Measurements from ENCODE around the genes FBXO5 and CNKSR3.

GRCh38 chr6:151436367-151437101 lies 15.4 kb downstream of the RMND1 start:
- RRBS = no CpG with 5 or more reads among the region's 4 CpGs

- RRBS = no CpG with 5 or more reads among the region's 5 CpGs
Measured at GRCh38 chr6:151633548-151633953, 139.7 kb downstream of the CCDC170 start.

GRCh38 chr6:151680802-151682119 lies 126.2 kb upstream of the ESR1 start:
- RRBS = 4% methylated on average over 4 of the region's 41 CpGs

DNA sequence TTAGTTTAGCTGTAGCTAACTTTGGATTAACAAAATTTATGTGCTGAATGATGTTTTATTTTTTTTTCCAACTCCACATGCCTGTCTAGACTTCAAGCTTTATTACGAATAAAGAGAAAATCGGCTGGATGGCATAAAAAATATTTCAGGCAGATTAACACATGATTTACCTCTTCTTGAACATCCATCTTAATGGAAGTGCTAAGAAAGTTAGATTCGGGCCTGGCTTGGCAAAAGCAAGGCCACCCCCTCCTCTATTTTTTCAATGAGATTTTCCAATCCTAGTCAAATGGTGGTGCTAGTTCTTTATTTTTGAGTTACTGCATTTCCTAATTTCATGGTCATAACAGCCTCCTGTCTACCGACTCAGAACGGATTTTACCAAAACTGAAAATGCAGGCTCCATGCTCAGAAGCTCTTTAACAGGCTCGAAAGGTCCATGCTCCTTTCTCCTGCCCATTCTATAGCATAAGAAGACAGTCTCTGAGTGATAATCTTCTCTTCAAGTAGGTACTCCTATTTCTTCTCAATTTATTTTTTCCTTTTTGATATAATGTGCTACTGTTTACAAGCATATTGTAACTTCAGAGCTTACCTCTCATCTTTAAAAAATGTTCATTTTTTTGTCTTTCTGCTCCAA lies 117.2 kb upstream of the ESR1 start:
- RRBS = no CpG with 5 or more reads among the region's 6 CpGs

GRCh38 chr6:151805281-151805897 lies 2.1 kb upstream of the ESR1 start:
- RRBS = no CpG with 5 or more reads among the region's 11 CpGs

DNA sequence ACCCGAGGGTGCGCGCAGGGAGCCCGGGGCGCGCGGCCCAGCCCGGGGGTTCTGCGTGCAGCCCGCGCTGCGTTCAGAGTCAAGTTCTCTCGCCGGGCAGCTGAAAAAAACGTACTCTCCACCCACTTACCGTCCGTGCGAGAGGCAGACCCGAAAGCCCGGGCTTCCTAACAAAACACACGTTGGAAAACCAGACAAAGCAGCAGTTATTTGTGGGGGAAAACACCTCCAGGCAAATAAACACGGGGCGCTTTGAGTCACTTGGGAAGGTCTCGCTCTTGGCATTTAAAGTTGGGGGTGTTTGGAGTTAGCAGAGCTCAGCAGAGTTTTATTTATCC lies 963 bp downstream of the ESR1 start:
- RRBS = 1% methylated on average over 17 of the region's 24 CpGs

DNA sequence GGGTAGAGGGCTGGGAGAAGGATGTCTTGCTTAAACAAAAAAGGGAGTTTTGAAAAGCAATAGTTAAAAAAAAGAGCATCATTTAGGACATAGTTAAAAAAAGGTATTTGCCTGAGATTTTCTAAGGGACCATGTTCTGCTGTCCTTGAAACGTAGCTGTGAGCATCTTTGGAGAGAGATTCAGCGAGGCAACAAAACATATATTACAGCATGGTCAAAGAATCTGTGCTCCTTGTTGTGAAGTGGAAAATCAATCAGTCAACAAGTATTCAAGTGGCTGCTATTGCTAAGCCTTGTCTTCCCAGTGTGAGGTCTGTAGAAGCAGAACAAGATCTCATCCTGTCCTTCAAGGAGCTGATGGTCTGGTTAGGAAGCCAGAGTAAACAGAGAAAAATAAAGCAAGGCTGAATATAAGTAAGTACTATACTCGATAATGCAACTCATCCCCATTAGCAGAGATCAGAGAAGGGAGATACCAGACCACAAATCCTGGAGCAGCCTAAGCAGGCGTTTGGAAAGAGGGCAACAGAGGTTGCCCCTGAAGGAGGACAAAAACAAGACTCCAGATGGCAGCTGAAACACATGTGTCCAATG lies 392.2 kb downstream of the SYNE1 start:
- RRBS = no CpG with 5 or more reads among the region's 4 CpGs

- RRBS = 48% methylated on average over 4 of the region's 6 CpGs
Measured at GRCh38 chr6:152309662-152310025, 327.5 kb downstream of the SYNE1 start.

GRCh38 chr6:152318047-152318712 lies 319.0 kb downstream of the SYNE1 start:
- RRBS = no CpG with 5 or more reads among the region's 7 CpGs

GRCh38 chr6:152368543-152369301 lies 268.4 kb downstream of the SYNE1 start:
- RRBS = no CpG with 5 or more reads among the region's 14 CpGs

- RRBS = no CpG with 5 or more reads among the region's 2 CpGs
Measured at GRCh38 chr6:152378791-152379136, 258.4 kb downstream of the SYNE1 start.

DNA sequence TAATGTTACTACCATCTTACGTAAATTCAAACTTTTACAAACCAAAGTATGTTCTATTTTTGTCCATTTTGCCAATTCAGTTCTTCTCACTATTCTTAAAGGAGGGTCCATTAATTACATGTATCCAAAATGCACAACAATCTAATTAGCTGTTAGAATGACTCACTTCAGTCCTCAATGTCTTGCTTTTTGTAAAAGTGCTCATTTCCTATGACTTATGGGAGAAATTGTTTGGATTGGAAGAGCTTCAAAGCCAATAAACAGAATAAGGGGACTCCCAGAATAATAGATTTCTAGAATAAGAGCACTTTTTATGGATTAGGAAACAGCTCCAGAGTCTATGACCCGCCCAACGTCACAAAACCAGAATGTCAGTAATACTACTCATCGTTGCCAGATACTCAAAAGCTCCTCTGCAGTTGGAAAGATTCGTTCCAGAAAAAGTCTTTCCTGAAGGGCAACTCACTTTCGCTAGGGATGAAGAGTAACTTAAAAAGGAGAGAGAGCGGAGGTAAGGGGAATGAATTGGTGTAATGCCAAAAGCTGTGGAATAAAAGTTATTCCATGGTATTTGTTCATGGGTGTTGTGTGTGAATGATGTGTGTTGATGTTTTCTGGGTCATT lies 64.8 kb downstream of the SYNE1 start:
- RRBS = no CpG with 5 or more reads among the region's 7 CpGs

DNA sequence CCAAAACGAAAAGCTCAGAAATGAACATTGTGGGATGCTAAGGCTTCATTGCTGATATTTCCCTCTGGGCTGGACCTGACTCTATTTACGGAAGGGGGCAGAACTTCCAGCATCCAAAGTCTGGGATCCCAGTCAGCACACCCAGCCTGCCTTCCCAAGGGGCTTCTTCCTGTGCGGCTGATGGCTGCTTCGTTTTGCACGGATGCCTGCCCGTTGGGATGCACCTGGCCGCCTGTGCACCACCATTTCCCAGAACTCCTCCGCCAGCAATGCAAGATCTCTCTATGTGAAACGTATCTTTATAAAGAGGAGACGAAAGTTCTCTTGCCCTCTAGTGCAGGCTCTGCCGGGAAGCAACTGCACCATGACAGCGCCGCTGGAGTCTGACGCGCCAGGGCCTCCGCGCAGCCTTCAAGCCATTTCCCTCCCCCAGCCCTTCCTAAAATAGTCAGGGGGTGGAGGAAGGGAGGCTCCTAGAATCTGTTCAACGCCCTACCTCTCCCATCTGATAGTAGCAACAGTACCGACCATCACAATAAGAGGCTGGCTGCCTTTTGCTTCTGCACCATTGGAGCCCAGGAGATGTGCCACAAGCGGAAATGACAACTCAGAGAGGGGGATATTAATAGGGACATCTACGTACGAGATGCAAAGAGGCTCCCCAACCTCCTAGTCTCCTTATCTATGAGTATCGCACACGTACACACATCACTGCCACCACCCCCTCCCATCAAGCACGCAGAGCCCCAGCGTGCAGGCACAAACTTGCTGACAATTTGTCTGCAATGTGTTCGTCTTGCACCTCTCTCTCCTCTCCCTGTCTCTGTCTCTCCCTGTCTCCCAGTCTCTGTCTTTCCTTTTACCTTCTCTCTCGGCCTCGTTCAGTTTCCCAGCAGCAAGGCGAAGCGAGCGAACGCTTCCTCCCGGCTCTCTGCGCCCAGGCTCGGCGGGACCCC lies 1.1 kb downstream of the SYNE1 start:
- RRBS = no CpG with 5 or more reads among the region's 37 CpGs

GRCh38 chr6:152981946-152983185 lies at the start of gene FBXO5:
Gene FBXO5 (minus strand): TSS chr6:152983041.
- RRBS = 2% methylated on average over 26 of the region's 95 CpGs

DNA sequence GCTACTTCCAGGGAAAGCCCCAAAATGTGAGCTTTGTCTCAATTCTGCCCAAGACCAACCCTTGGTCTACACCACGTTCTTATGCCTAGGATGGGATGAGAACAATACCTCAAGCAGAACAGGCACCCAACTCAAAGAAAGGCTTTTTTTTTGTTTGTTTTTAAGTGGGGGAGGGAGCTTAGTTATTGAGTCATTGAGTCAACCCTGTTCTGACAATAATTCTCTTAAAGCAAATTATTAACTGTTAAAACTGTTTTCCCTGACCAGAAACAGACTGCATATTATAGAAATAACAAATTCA lies 106.9 kb downstream of the IPCEF1 start:
- RRBS = no CpG with 5 or more reads among the region's 1 CpG

GRCh38 chr6:154439945-154440499 lies 70.5 kb downstream of the CNKSR3 start:
- RRBS = no CpG with 5 or more reads among the region's 3 CpGs

DNA sequence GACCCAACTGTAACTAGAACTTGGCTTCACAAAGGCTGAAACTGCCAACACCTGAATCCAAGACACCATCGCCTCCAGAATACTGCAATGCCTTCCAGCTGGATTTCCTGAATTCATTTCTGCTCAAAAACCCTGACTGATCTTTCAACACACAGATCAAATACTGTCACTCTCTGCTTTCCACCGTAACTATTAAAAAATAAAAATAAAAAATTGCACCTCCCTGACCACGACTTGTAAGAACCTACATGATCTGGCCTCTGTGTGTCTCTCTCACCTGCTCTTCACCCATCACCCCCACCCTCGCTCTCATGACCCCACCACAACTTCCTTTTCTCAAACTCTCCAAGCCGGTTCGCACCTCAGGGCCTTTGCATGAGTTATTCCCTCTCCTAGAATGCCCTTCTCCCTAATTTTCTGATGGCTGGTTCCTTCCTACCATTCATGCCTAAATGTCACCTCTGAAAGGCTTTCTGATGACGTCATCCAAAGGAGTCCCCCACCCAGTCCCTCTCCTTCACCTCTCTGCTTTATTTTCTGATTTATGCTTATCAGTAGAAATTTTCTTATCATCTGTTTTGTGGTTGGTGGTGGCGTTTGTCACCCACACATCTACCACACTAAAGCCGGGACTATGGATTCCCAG lies 9.2 kb downstream of the CNKSR3 start:
- RRBS = no CpG with 5 or more reads among the region's 9 CpGs

DNA sequence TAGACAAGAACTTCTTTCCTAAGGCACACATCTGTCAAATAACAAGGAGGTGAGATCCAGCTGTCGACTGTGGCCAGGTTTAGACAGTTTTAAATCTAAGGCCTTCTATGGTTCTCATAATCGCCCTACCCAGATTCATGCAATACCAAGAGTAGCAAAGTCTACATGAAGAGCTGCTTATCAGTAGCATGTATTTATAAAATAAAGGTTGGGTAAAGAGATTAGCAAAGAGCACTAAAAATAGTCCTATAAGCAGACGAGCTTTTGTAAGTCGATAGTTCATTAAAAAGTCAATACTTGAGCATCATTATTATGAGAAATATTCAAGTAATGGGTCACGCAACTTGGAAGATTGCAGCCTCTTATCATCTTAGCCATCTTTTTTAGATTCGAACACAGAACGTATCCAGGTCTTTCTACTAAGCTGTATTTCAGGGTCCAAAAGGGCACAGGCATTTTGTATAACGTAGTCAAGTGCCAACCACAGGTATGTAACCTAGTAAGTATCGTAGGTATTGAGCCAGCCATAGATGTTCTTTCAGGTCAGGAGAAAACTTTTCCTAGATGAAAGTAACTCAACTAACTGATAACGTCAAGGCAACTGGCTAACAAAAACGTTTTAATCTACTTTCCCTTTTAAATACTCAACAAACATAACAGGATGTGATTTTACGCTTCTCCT lies 3.1 kb downstream of the CNKSR3 start:
- RRBS = no CpG with 5 or more reads among the region's 12 CpGs

DNA sequence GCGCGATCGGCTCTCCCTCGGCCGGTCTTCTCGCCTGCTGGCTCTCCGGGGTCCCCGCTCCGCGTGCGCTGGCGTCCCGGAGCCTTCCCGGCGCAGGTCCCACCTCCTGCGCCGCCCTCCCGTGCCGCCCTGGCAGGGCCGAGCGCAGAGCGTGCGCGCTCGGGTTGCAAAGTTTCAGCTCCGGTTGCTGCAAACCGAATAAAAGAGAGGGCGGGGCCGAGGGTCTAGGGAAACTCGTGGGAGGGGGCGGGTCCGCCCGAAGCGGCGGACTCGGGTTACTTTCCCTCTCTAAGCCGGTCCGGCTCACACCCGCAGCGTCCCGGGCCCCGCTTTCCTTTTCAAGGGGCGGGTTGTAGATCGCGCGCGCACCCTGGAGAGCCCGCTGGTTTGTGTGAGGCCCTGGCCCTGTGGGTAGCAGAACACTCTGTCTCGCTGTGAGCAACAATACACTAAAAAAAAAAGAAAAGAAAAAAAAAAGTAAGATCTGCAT lies at the start of gene CNKSR3:
Gene CNKSR3 (minus strand): TSS at position 200 of the 490 bp plus-strand sequence.
- RRBS = 43% methylated on average over 13 of the region's 49 CpGs

DNA sequence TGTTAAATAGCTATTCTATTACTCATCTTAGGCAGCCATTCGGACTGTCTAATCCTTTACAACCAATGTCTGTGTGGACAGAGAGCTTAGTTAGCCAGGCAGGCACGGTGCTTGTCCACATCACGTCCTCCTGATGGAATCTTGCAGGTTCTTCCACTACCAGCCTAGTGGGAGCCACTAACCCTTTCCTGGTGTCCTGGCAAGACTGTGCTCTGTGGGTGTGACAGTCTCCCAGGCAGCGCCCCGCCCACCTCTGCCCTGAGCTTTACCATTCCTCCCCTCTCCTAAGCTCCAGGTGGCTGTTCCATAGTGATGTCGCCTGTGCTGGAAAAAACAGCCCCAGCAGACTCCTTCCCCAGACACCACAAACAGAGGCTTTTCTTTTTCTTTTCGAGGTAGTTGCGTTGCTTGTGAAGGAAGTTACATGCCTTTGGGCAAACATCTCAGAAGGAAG lies 78.2 kb upstream of the CLDN20 start:
- RRBS = no CpG with 5 or more reads among the region's 8 CpGs